Measurements from ENCODE around the gene DCP1A.

DNA sequence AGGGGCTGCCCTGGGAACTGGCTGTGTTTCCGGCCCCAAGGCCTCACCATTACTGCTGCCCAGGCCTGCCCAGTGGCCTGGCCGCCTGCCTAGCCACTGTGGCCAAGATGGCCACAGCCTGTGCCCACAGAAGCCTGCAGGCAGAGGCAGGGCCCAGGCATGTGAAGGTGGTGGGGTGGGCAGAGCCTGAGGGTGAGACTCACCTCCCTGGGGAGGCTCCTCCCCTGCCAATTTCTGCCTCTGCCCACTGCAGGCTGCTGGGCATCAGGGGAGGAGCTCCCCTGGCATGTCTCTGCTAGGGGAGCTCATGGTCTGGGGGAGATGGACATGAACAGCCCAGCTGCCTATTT, 6.0 kb upstream of the PRKCD start:
- PRO-cap: no peak

GRCh38 chr3:53161873-53162152, 804 bp downstream of the PRKCD start:
- PRO-cap: unidirectional peak, minus-strand start at chr3:53161966; unidirectional peak, minus-strand start at chr3:53162069

DNA sequence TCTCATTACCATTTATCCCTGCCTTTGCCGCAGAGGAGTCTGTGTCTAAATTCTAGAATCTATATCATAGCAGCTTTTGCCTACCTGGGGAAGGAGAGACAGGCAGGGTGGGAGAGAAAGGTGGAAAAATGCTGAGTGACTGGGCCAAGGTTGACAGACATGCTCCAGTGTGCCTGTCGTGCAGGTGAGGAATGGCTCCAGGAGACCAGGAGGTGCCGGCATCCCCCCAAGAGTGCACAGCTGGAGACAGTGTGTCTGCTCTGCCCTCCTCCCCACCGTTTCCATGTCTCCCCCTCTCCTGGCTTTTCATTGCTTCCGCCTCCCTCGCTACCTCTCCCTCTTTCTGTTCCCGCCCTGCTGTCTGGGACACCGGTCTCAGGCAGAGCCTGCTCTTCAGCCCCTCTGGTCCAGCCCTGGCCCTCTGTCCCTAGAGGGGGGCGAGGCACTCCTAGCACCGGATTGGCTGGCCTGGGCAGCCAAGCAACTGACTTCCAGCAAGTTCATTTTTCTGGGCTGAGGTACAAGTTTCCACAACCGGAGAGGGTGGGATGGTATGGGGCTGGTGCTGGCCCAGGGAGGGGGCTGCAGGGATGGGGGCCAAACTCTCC, 32.4 kb downstream of the PRKCD start:
- PRO-cap: no peak

DNA sequence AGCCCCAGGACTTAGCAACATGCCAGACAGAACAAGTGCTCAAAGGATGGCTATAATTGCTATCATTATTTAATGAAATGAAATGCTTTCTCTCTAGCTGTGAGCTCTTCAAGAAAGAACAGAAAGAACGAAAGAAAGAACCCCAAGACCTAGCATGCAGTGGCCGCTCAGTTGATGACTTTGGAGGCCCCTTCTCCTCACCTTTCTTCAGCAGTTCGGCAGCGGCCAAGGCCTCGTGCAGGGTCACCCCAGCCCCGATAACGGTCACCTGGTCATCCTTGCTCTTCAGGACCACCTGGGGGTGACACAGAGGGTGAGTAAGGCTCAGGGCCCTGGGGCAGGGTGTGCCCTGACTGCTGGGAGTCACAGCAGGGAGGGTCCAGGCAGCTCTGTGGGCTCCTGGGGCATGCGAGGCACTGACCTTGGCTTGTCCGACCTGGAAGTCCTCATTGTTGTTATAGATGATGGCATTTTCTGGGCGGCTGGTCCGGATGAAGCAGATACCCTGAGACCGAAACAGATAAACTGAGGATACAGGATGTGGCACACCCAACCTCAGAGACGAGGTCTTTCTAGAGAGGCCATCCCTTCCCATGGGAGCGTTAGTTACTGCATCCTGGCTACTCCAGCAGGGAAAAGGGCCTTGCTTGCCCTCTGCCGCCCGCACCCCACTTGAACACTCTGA, 27.8 kb downstream of the TKT start:
- PRO-cap: no peak

- PRO-cap: bidirectional peak, plus-strand start at chr3:53255086, minus-strand start at chr3:53255068
These were observed 1.2 kb downstream of the TKT start for GRCh38 chr3:53254206-53255378.

DNA sequence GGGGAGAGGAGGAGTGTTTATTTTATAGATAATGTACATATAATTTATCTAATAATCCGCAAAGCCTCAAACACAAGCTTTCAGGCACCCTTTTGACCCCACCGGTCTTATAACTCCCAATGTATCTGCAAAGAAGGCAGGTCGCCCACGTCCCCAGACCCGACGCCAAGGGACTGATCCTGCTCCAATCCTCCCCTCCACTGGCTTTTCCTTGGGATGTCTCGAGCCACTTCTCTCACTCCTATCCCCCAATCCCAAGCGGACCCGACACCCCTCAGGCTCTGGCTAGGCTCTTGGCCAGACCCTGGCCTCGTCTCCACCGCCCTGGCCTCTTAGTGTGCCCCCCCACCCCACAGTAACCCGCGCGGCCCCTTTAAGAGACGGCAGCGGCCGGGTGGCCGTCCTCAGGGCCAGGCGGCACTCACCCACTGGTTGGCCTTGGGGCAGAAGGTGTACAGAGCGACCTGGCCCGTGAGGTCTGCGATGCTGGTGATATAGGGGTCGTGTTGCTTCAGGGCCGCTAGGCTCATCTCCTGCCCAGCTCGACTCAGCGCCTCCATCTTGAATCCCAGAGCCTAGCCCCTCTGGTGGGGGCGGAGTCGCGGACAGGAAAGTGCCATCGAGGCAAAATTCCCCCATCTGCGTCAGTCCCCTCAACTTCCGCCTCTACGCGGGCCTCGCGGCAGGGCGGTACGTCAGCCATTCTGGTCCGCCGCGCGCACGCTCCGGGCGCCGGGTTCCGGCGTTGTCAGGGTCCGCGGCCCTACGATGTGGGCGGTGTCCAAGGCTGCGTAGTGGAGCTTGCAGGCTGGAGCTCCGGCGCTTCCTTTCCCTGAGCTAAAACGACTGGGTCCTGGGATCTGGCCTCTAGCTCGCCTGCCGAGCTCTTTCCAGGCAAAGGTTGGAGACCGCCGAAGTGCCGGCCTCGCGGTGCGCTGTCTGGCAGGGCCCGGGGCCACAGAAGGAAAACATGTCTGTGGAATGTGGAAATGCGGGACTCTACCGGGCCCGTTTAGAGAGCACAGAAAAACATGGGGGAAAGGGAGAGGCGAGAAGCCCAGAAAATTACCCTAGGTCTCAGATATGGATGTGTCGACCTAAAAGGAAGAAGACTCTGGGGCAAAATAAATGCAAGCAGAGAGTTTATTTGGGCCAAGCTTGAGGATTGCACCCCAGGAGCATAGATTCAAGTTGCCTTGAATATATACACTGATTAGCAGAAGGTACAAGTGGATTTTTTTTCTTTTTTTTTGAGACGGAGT, at the start of gene DCP1A:
TSS of gene DCP1A (minus strand) at position 586 of the 1,262 bp plus-strand sequence.
- PRO-cap: bidirectional peak, plus-strand start at position 794 of the sequence, minus-strand start at position 586 of the sequence

DNA sequence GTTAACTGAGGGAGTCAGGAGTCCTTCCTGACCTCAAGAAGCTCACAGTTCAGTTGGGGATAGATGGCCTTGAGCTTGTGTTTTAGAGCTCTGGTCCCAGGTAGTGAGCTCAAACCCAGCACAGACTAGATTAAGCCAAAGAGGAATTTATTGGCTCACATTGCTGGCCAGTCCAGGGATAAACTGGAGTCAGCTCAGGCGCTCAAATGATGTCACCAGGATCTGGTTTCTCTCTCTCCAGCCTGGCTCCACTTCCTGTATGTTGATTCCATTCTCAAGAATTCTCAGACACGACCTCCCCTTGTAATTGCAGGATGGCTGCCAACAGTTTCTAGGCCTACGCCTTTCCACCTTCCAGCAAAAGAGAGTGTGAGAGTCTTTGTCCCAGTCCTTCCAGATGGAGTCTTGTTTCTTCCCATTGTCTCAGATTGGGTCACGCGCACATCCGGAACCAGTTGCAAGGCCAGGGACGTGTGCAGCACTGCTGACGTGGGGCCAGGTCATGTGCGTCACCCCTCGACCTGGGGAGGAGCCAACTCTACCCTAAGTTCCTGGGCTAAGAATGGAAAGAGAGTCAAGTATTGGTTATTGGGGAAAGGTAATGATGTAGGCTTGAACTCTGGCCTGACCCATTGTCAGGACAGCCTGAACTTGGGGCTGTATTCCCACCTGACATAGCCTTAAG, 31.4 kb downstream of the CACNA1D start:
- PRO-cap: unidirectional peak, minus-strand start at position 132 of the sequence

- PRO-cap: no peak
These were observed 166.3 kb downstream of the CHDH start for GRCh38 chr3:53679863-53680462.

- PRO-cap: no peak
These were observed 41.3 kb downstream of the CHDH start for GRCh38 chr3:53804823-53805500.

DNA sequence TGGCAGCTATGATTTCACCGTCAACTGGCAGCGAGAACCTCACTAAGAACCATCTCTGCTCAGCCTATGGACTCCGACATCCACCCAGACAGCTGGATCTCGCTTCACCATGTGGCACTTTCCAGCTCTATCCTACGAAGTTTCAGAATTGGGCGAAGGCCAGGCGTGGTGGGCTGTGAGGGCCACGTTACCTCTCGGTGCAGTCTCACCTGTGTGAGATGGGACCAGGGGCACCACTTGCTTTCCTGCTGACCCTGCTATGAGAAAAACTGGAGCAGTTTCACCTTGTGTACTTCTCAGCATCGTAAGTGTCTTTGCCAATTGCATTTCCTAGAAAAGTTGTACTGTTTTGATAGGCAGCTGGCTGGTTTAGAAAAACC, 32.3 kb downstream of the CHDH start:
- PRO-cap: no peak

- PRO-cap: no peak
These were observed 2.6 kb downstream of the CHDH start for GRCh38 chr3:53843636-53844004.

DNA sequence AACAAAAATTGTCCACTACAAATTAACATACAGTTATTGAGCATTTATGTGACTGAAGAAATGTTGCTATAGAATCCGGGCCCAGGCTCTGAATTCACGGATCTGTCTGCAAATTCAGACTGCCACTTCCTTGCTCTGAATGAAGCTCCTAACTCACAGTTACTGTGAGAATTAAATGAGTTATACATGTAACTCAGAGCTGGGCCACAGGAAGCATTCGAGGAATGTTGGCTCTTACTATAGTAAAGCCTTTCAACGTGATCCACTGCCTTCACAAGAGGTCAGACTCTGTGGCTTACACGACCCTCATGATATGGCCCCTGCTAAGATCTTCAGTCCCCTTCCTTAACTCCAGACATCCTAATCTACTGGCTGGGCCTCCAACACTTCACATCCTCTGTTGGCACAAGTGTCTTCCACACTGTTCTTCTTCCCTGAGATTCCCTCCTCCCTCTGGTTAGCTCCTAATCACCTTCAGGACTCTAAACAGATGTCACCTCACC, 1.6 kb downstream of the ACTR8 start:
- PRO-cap: no peak

DNA sequence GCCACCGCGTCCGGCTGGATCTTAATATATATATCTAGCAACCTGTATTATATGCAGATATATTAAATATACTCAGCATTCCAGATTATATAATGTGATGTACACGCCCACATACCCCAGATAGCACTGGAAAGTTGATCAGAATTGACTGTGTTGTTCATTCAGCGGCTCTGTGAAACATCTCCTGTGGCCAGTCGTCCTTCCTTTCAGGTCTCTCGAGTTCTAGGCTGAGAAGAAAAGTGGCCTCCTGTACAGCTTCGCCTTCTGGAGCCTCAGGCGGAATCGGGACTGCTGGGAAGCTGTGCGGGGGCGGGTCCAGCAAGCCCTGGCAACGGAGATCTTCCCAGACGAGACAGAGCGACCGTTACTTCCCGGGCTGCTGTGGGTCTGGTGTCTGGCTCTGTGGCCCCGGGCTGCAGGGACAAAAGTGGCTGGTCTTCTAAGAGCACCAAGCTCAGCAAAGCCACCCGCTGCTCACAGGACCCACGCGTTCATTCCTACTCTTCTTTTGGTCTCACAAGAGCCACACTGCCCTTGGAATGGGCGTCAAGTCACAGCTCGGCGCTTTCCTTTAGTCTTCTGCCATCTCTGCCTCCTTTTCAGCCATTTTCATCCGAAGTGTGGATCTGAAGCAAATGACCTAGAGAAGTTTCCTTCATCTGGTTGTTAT, 88.6 kb upstream of the CACNA2D3 start:
- PRO-cap: no peak

DNA sequence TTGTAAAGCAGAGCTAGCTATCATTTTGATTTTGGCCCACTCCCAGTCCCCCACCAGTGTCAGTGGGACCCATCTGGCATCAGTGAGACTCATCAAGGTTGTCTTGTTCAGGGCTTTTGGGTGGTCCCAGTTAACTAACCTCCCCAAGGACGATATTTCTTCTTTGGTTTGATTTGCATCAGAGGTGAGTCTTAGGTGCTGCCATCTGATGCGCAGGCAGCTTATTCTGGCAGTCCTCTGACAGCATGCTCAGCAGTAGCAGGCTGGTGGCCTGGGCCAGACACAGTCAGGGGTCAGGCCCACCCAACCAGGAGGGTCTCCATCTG, 312.0 kb downstream of the CACNA2D3 start:
- PRO-cap: unidirectional peak, minus-strand start at position 192 of the sequence

GRCh38 chr3:54625941-54626569, 301.8 kb downstream of the LRTM1 start:
- PRO-cap: no peak

DNA sequence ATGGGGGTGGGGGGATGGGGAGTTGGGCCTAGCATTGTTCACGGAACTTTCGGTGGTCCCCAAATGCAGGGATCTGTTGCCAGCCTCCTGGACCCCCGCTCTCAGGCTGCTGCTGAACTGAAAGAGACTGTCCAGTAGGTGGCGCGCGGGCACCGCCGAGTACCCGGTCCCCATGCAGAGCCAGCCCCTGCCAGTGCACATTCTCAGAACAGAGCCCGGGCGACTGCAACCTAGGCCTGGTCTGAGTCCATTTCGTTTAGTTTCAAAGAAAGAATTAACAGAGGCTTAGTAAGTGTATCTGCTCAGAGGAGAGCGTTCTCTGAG, 74.0 kb downstream of the LRTM1 start:
- PRO-cap: no peak

GRCh38 chr3:55446859-55447318, 40.2 kb downstream of the WNT5A start:
- PRO-cap: no peak

GRCh38 chr3:55489632-55490119, 2.6 kb upstream of the WNT5A start:
- PRO-cap: no peak

GRCh38 chr3:55601242-55602221, 114.4 kb upstream of the WNT5A start:
- PRO-cap: no peak

GRCh38 chr3:55620368-55620997, 133.4 kb upstream of the WNT5A start:
- PRO-cap: no peak

Measured in right common carotid artery plus branches (tissue), 1 donor.